ENCODE data around the gene MTMR2.

DNA sequence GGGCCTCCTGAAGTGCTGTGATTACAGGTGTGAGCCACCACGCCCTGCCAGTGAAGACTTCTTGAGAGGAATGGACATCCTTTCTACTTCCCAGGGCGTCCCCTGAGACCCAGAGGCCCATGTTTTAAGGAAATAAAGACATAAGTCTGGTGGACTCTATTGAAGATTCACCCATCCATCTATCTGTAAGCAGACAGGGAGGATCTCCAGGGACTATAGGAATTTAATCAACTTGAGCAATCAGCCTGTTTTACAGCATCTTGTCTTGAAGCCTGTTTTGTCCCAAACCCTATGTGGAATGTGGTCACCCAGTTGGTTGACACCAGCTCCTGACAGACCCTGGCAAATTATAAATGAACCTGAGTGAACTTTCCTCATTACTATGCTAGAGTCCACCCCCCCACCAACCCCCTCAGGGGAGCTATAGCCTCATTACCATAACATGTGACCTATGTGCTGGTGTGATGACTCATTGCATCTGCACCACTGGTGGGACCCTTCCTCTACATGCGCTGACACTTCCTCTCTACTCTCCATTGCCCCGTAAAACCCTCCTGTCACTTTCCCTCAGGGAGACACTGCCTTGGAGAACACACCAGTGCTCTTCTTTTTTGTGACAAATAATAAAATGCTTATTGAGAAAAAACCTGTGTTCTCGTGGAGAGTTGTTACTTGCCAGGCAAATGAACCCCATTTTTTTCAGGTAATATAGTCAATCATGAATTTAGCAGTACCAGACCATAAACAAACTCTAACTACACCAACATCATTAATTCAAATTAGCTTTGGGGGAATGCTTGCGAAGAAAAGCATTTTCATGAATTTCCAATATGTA is 104.9 kb upstream of the SESN3 start:
- PRO-cap = no peak
- RRBS, 2 experiments = no CpG with 5 or more reads among the region's 6 CpGs

GRCh38 chr11:95338691-95339137 is 107.7 kb upstream of the SESN3 start:
- PRO-cap = no peak
- RRBS, 2 experiments = 4 to 7% methylated on average over 2 of the region's 3 CpGs

DNA sequence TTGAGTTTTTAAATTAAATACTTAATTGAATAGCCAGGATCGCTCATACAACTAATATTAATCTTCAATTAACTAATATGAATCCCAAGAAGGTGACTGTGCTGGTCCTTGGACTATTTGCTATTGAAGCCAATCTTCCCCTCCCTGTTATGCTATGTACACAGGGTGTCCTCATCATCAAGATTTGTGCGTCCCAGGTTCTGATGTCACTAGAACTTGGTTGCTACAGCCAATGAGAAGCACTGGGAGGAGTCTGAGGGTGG is 212.2 kb upstream of the SESN3 start:
- PRO-cap = no peak
- RRBS, 2 experiments = no CpG with 5 or more reads among the region's 2 CpGs

DNA sequence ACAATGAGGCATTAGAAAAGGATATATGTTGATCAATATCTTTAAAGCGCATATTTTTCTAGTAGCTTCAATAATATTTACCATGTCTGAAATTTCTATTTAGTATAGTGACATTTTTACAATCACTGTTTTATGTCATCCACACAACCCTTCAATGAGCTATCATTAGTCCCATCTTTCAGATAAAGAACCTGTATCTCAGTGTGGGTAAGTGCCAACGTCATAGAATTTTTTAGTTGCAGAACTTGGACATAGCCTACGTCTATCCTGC is 101.2 kb downstream of the FAM76B start:
- PRO-cap = no peak
- RRBS, 2 experiments = no CpG with 5 or more reads among the region's 3 CpGs

DNA sequence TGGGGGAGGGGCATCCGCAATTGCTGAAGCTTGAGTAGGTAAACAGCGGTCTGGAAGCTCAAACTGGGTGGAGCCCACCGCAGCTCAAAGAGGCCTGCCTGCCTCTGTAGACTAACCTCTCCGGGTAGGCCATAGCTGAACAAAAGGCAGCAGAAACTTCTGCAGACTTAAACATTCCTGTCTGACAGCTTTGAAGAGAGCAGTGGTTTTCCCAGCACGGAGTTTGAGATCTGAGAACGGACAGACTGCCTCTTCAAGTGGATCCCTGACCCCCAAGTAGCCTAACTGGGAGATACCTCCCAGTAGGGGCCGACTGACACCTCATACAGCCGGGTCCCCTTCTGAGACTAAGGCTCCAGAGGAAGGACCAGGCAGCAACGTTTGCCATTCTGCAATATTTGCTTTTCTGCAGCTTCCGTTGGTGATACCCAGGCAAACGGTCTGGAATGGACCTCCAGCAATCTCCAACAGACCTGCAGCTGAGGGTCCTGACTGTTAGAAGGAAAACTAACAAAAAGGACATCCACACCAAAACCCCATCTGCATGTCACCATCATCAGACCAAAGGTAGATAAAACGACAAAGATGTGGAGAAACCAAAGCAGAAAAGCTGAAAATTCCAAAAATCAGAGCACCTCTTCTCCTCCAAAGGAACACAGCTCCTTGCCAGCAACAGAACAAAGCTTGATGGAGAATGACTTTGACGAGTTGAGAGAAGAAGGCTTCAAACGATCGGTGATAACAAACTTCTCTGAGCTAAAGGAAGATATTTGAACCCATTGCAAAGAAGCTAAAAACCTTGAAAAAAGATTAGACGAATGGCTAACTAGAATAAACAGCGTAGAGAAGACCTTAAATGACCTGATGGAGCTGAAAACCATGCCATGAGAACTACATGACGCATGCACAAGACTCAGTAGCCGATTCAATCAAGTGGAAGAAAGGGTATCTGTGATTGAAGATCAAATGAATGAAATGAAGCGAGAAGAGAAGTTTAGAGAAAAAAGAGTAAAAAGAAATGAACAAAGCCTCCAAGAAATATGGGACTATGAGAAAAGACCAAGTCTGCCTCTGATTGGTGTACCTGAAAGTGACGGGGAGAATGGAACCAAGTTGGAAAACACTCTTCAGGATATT is 16.7 kb downstream of the CEP57 start:
- PRO-cap = no peak
- RRBS, 2 experiments = no CpG with 5 or more reads among the region's 21 CpGs

DNA sequence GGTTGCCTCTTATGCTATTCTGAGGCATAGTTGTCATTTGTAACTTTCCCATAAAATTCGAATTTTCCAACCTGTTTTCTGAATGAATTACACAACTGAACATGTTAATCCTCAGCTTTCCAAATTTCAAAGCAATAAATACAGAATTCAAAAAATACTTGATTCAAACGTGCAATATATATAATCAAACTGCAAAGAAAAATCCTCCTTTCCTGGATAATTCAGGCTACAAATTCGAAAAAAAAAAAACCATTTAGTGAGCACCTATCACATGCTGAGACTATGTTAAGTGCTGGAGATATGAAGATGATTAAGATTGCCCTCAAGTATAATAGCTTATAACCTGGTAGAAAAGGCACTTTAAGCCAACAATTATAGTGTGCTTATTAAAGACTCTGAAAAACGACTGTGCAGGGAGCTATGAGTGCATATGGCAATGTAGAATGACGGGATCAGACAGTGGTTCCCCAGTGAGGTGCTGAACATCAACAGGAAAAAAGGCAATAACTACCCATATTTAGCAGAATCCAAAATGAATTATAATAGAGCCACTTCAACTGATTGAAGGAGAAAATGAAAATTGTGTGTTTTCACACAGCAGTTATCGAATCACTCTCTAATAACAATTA is 1.5 kb downstream of the MTMR2 start:
- PRO-cap = no peak
- RRBS, 2 experiments = no CpG with 5 or more reads among the region's 6 CpGs

GRCh38 chr11:95923417-95924278 is at the start of gene MTMR2:
MTMR2 (minus strand) TSS chr11:95924107.
- PRO-cap = bidirectional peak, plus-strand start at chr11:95924157, minus-strand start at chr11:95923973
- RRBS, 2 experiments = 1 to 2% methylated on average over 13 to 22 of the region's 55 CpGs

- PRO-cap = no peak
- RRBS, 2 experiments = no CpG with 5 or more reads among the region's 2 CpGs
These were observed 92.1 kb upstream of the MTMR2 start for GRCh38 chr11:96016068-96016305.

DNA sequence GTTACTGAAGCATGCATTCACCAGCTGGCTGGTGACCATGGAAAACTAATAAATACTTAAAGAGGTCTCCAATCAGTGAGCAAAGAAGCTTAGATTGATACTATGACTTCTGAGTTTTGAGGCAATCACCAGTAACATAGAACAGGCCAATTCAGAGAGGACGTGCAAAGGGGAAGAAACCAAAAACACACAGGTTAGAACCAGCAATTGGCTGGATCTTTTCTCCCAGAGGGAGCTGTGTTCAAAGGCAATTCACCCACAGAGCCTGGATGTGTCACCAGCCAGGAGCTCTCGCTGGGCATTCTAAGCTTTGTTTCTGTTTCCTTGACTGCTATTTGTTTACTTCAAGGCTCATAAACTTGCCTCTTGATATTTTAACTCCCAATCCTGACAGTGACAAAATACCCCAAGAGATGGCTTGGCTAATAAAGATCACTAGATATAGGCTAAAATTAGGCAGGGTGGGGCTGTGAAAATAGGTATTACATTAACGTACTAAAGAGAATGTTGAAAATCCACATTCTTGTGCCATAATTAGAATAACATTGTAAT is 113.6 kb upstream of the MTMR2 start:
- PRO-cap = no peak
- RRBS, 2 experiments = no CpG with 5 or more reads among the region's 3 CpGs

GRCh38 chr11:96057779-96058284 is 133.9 kb upstream of the MTMR2 start:
- PRO-cap = no peak
- RRBS, 2 experiments = no CpG with 5 or more reads among the region's 2 CpGs

- PRO-cap = no peak
- RRBS, 2 experiments = no CpG with 5 or more reads among the region's 6 CpGs
These were observed 150.9 kb upstream of the MTMR2 start for GRCh38 chr11:96074662-96075345.

DNA sequence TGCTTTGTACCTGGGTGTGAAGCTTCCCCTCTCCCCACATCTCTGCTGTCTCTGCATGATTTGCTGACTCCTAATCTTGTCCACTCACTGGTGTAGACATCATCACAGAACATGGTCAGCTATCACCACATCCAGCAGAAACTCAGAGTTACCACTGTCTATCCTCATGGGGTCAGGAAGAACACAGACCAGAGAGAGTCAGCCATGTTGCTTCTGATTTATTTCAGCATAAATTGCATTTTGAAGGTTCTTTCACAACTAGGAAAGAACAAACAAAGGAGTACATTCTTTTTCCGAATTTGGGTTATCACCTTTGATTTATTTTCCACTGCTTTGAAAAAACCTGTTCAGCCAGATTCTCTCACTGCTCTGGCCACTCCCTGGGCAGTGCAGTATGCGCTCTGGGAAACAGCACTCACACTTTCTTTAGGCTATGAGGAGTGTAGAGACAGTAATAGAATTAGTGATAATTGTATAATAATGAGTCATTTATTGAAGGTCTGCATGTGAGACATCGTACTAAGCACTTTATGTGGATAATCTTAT is 172.0 kb upstream of the MTMR2 start:
- PRO-cap = no peak
- RRBS, 2 experiments = no CpG with 5 or more reads among the region's 3 CpGs

DNA sequence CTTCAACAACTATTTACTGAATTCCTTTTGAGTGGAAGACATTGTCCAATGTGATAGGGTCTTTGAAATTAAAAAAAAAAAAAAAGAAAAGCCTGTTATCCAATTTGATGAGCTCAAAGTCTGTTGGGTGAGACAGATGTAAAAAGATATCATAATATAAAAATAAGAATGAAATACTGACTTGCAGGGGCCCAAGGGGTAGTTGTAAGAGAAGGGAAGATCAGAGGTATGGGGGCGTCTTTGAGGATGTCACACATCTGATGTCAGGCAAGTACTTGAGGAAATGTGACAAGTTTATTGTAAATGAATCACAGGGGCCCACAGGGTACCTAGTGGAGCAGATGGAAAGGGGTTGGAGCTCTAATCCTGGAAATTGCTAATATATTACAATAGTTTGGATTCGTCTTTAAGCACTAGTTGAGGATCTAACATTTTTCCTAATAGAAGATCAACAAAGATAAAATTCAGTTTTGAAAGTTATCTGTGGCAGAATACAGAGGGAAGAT is 131.6 kb downstream of the MAML2 start:
- PRO-cap = no peak
- RRBS, 2 experiments = no CpG with 5 or more reads among the region's 2 CpGs

DNA sequence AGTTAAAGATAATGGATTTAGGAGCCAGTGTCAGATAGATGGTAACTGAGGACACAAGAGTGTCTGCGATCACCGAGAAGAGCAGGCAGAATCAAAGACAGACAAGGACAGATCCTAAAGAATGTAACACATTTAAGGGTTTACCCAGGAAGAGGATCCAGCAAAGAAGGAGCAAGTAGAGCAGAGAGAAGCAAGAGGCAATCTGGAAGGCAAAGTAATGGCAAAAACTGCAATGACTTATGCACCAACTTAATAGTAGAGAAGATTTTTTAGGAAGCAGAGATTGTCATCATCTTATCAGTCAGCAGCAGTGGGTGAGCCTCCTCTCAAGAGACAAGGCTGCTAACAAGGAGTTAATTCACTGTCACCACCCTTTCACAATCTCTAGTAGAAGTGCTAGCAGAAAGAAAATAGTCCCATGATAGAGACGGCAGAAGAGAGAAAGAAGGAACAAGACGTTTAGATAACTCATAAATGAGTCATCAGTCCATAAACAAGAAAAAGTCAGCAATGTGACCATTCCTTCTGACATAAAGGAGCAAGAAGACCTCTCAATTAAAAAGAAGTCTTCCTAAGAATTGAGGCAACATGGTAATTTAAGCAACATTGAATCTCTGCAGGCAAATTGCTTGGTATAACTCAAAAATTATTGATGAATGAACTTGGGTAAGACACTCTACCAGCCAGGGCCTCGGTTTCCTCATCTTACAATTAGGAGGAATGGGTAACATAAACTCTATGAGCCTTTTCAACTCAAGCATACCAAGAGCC is 130.5 kb downstream of the MAML2 start:
- PRO-cap = no peak
- RRBS, 2 experiments = no CpG with 5 or more reads among the region's 5 CpGs

- PRO-cap = no peak
- RRBS, 2 experiments = no CpG with 5 or more reads among the region's 1 CpG
These were observed 128.2 kb downstream of the MAML2 start for GRCh38 chr11:96214785-96215202.

DNA sequence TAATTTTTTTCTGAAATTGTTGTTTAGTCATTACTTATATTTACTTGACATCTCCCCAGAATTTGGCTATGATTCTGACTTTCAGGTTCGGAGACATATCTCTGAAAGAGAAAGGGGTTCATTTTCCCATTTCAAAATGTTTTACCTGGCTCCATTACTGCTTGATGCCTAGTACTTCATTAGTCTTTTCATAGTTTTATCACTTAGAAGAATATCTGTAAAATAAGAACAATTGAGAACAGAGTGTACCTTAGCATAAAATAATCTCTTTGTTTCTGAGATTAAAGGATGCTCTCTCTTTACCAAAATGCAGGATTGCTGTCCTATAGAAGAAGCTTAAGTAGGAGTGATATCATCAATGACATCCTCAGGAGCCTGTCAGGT is 943.8 kb downstream of the JRKL start:
- PRO-cap = no peak
- RRBS, 2 experiments = no CpG with 5 or more reads among the region's 1 CpG

DNA sequence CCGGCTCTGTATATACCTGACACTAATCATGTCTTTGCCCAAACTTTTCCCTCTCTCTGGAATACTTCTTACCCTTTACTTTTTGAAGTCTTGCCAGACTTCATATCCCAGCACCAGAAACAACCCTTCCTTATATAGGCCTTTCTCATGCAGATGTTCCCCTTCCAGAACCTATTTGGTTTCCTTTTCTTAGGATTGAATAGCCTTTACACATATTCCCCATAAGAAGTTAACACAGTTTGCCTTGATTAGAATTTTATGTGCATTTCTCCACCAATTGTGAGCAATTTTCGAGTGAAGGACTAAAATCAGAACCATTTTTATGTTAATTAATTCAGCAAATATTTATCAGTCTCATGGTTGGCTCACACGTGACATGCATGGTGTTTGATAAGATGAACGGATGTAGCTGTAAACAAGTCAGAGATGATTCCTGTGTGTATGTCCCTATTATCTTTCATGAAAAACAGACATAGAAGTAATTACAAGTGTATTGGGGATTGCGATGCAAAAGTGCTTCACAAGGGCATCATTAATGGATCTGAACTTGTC is 173.5 kb downstream of the ARHGAP42 start:
- PRO-cap = no peak
- RRBS, 2 experiments = no CpG with 5 or more reads among the region's 5 CpGs

DNA sequence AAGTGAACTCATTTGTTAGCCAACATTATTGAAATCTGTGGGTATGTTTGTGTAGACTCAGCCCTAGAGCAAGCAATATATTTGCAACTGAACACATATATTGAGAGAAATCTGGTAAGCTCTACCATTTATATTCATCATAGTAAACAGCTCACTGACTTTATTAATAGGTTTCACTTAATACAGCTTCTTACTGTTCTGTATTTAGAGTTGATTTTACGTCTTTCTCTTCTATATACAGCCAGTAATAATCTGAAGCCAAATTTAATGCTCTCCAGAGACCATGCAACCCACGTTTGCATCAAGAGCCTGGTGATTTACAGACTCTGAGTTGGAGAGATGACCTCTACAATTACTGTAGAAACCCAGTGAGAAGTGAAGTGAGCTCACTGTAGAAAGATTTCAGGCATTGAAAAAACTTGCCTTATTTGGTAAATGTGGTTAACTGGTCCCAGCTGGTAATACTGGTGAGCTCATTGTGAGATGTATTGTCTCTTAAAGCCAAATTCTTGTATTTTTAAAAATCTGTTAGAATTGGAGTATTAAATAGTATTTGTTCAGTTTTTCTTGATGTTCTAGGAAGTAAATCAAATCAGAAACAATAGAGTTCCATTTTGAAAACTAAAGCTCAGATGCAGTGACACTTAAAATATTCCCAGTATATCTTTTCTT is 189.7 kb downstream of the ARHGAP42 start:
- PRO-cap = no peak
- RRBS, 2 experiments = no CpG with 5 or more reads among the region's 2 CpGs

DNA sequence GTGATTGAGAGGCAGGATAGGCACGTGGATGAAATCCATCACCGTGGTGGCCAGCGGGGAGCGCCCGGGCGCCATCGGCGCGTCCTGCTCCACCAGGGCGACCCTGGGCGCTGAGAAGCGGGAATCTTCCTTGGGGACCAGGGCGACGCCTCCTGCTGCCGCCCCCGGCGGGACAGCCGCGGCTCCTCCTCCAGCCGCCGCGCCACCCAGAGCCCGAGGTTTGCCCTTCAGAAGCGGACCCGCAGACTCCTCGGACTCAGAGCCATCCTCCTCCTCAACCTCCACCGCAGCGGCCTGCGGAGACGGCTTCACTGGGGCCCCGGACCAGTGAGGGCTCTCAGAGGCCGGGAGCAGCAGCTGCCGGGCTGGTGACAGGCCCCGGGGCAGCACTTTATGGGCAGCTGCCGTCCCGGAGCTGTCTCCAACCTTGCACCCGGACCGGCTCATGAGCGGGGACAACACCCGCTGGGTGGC is 1.4 kb downstream of the PGR start:
- PRO-cap = no peak
- RRBS, 2 experiments = 2% methylated on average over 3 to 13 of the region's 40 CpGs

DNA sequence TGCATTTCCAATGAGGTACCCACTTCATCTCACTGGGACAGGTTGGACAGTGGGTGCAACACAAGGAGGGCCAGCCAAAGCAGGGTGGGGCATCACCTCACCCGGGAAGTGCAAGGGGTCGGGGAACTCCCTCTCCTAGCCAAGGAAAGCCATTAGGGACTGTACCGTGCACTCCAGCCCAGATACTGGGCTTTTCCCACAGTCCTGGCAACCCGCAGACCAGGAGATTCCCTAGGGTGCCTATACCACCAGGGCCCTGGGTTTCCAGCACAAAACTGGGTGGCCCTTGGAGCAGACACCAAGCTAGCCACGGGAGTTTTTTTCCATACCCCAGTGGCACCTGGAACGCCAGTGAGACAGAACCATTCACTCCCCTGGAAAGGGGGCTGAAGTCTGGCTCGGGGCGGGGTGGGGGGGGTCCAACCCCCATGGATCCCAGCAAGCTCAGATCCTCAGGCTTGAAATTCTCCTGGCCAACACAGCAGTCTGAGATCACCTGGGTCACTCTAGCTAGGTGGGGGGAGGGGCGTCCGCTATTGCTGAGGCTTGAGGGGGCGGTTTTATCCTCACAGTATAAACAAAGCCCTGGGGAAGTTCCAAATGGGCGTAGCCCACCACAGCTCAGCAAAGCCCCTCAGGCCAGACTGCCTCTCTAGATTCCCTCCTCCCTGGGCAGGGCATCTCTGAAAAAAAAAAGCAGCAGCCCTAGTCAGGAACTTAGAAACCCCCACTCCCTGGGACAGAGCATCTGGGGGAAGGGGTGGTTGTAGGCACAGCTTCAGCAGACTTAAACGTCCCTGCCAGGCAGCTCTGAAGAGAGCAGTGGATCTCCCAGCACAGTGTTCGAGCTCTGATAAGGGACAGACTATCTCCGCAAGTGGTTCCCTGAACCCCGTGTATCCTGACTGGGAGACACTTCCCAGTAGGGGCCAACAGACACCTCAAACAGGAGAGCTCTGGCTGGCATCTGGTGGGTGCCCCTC is 16.9 kb downstream of the TRPC6 start:
- PRO-cap = no peak
- RRBS, 2 experiments = no CpG with 5 or more reads among the region's 16 CpGs